Uterus (tissue), 7 donors: ENCODE measurements around the gene YWHAE.

DNA sequence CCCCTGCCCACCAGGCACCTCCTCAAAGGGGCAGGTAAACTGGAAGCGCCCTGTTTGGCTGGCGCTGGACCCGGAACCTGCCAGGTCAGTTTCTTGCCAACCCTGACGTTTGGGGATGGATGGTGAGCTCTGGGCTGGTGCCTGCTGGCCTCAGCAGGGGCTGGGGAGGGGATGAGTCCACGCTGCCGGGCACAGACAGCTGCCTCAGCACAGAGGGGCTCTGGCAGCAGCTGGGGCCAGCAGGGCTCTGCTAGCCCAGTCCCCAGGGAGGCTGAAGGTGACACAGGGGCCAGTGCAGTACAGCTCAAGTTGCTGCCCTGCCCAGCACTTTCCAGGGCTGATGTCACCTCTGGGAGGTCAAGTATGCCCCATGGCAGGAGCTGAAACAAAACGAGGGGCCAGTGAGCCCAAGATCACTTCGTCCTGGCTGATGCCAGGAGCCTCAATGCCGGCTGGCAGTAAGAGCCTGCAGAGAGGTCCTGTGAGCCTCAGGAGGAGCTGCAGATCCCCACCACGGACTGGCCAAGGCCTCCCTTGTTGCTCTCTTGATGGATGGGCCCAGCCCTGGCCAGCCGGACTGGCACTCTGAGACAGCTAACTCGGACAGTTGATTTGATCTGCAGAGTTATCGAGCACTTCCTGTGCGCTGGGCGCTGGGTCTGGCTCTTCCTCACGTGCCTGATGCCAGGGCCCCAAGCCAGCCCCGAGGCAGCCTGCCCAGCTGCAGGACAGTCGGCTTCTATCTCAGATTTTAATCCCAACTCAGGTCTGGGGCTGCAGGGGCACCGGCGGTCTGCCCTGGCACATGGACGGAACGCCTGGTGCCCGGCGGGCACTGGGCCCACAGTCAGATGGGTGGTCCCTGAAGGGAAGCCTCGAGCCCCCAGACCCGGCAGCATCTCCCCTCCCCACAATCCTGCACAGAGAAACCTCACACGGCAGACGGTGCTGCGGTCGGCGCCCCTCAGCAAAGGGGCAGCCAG lies 33.6 kb downstream of the TIMM22 start:
- PRO-cap, 4 experiments: no peak in any of the 4 experiments
- RAMPAGE, long total RNA, 2 experiments: no peak in any of the 2 experiments
- RRBS: 32% methylated on average over 11 of the region's 31 CpGs

DNA sequence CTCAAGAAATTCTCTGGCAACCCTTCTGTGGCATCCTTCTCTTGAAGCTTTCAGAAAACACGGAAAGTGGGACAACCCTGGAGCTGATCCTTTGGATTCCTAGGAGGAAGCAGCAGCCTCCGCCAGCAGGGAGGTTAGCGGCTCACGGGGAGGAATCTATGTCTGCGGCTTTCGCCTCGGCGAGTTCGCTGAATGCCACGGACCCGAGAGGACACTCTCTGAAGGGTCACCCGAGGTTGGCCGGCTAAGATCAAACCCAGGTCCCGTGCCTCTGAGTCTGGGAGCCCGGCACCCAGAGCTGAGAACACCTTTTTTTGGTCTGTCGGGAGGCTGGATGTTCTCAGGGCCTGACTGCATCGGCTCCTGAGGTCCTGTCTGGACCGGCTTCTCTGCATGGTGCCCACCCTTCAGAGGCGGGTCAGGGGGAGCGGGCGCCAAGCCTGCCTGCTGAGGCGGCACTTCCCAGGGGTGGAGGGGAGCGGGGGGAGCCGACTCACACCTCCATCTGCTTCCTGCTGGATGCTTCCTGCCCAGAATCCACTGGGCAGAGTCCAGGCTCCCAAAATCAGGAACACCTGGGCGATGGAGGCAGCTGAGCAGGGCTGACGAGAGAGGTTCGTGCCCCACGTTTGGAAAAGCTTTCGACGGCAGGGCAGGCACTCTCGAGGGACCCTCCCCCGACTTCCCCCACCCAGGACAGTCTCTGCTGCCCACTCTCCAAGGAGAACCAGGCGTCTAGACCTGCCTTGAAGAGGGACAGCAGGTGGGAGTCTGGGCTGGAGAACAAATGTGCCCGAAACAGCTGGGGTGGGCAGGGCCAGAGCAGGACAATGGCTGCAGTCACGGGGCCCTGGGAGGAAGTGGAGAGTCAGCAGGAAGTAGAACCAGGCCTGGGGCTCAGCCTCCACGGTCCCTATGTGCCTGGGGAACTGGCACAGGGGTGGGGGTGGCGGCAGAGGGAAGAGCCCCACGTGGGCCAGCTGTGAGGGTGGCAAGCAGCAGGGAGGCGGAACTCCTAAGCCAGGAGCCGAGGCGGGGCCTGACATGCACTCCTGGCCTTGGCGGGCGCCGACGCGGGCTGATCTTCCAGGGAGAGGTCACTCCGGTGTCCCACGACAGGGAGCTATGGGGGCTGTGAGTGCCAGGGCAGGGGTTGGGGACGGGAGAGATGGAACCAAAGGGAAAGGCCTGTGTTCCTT lies 42.3 kb downstream of the TIMM22 start:
- PRO-cap, 4 experiments: peak in 4 of 4 experiments; most common plus-strand start position 1,023 of the sequence (in 4); most common minus-strand start position 788 of the sequence (in 3)
- RAMPAGE, long total RNA, 2 experiments: no peak in any of the 2 experiments
- RRBS: 52% methylated on average over 3 of the region's 49 CpGs

GRCh38 chr17:1100379-1100907 lies 79.3 kb downstream of the ABR start:
- PRO-cap, 4 experiments: no peak in any of the 4 experiments
- RAMPAGE, long total RNA, 2 experiments: start-site peak on the minus strand in 1 of 2 experiments, at chr17:1100643-1101038 at its widest, 6 reads per replicate
- RRBS: 78% methylated on average over 5 of the region's 17 CpGs

DNA sequence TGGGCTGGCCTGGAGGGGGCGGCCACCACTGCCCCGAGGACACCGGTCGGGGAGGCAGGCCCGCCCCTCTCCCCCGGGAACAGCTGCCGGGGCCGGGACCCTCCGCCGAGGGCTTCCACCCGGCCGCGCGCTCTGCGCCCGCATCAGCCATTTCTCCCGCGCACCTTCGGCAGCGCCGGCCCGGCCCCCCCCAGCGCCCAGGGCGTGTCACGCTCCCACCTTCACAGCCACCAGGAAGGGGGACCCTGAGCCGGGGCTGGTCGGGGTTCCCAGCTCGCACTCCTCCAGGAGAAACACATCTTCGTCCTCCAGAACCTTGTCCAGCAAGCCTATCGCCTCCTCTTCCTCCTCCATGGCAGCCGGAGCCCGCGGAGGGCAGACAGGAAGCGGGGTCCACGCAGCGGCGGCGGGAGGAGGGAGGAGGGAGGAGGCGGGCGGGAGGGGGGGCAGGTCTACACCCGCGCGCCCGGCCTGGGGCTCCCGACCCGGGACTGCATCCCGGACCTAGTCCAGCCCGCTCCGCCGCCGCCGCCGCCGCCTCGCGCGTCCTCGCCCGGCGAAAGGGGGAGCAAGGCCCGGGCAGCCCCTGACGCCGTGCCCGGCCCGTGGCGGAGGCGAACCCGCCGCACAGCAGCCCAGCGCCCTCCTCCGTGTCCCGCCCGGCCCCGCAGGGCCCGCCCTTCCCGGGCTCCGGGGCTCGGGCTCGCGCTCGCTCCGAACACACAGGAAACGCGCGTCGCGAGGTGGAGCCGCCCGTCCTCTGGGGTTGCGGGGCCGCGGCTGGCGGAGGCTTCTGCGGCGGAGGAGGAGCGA lies 70.9 kb downstream of the ABR start:
- PRO-cap, 4 experiments: peak in 4 of 4 experiments; most common plus-strand start position 725 of the sequence (in 4); most common minus-strand start position 762 of the sequence (in 2)
- RAMPAGE, long total RNA, 2 experiments: start-site peak on the minus strand in 1 of 2 experiments, centred at position 306 of the sequence, 55 reads per replicate
- RRBS: 1% methylated on average over 54 of the region's 96 CpGs

DNA sequence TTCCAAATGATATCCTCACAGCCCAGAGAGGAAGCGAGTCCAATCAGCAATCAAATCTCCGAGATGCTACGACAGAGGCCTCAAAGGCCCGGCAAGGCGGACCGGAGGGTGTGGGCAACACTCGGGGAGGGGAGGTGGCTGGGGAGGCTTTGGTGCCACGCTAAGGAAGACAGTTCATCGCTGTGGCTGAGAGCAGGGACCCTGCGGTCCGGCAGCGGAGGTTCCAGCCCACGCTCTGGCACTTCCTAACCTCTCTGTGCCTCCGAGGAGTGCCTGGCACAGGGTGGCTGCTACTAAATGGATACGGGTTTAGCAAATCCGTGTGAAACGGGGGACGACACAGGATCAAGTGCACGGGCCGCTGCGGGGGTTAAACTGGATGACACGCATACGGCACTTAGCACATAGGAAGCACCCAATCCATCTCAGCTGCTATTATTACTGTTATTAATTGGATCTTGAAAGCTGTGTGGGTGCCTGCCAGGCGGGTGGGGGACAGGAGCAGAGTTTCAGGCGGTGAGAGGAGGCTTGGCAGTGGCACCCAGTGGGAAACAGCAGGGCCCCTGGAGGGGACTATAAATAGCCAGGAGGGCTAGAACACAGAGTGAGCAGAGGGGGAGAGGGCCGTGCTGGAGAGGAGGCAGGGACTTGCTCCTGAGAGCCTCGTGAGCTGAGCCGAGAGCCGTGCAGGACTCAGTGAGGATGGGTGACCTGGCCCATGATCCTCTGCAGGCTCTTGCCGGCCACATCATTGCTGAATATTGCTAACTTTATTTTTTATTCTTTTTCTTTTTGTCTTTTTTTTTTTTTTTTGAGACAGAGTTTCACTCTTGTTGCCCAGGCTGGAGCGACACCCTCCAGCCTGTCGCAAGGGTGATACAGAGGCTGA lies 45.0 kb downstream of the ABR start:
- PRO-cap, 4 experiments: no peak in any of the 4 experiments
- RAMPAGE, long total RNA, 2 experiments: no peak in any of the 2 experiments
- RRBS: 44% methylated on average over 4 of the region's 32 CpGs

DNA sequence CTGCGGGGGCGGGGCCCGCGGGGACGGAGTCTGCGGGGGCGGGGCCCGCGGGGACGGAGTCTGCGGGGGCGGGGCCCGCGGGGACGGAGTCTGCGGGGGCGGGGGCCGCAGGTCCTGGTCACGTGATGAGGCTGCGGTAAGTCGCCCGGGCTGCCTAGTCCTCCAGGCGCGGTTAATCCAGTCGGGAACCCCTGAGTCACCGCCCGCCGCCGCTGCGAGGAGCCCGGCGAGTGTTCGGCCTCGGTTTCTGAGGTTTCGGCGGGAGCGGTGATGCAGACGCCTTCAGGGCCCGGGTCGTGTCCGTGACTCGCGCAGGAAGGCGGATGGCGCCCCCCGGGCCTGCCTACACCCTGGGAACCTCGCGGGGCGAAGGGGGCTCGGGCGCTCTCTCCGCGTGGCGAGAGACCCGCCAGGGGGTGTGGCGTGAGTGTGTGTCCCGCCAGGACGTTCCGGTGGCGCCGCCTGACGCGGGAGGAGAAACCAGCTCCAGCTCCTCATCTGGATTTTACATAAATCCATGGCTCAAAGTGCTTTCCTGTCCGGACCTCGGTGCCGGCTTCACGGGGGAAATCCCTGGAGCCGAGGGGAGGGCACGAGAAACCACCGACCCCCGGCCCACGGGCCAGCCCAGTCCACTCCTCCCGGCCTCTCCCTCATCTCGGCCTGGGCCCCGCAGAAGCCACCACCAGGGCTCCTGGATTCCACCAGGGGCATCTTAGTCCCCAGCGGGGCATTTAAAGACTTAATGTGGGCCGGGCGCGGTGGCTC lies 23.8 kb upstream of the ABR start:
- PRO-cap, 4 experiments: peak in 2 of 4 experiments; most common plus-strand start position 118 of the sequence (in 1)
- RAMPAGE, long total RNA, 2 experiments: no peak in any of the 2 experiments
- RRBS: 4% methylated on average over 26 of the region's 79 CpGs

DNA sequence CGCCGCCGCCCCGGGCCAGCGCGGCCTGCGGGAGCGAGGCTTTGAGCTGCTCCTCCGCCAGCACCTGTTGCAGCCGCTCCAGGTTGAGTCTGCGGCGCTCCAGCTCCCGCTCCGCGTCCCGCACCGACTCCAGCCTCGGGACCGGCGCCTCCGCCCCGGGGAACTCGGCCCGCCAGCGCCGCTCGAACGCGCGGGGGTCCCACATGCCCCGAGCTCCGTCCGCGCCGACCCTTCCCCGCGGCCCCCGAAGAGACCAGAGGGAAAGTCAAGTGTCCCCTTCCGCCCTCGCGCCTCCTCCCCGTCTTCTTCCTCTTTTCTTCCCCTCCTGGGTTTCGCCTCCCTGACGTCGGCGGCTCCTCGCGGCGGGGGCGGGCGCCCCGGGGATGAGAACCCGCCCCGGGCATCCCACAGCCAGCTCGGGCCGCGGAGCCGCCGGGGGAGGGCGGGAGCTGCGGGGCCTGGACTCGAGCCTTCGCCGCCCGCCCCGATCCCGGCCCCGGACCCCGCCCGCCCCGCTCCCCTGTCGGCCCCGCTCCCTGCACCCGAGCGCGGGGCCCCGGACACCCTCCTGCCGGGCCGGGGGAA lies 40.7 kb upstream of the BHLHA9 start:
- PRO-cap, 4 experiments: peak in 4 of 4 experiments; most common plus-strand start position 414 of the sequence (in 4); most common minus-strand start position 297 of the sequence (in 4)
- RAMPAGE, long total RNA, 2 experiments: no peak in any of the 2 experiments
- RRBS: 2% methylated on average over 25 of the region's 79 CpGs

GRCh38 chr17:1396638-1397110 lies 3.3 kb downstream of the YWHAE start:
- PRO-cap, 4 experiments: no peak in any of the 4 experiments
- RAMPAGE, long total RNA, 2 experiments: no peak in any of the 2 experiments
- RRBS: 43% methylated on average over 1 of the region's 15 CpGs

- PRO-cap, 4 experiments: peak in 4 of 4 experiments; most common plus-strand start chr17:1399837 (in 1); most common minus-strand start chr17:1399667 (in 2)
- RAMPAGE, long total RNA, 2 experiments: start-site peak on the minus strand in 2 of 2 experiments, at chr17:1400164-1400222 at its widest, 833 to 7,318 reads per replicate
- RRBS: 2% methylated on average over 36 of the region's 79 CpGs
Measured at GRCh38 chr17:1399292-1400243, at the start of gene YWHAE. Gene YWHAE (minus strand): TSS chr17:1400222.

DNA sequence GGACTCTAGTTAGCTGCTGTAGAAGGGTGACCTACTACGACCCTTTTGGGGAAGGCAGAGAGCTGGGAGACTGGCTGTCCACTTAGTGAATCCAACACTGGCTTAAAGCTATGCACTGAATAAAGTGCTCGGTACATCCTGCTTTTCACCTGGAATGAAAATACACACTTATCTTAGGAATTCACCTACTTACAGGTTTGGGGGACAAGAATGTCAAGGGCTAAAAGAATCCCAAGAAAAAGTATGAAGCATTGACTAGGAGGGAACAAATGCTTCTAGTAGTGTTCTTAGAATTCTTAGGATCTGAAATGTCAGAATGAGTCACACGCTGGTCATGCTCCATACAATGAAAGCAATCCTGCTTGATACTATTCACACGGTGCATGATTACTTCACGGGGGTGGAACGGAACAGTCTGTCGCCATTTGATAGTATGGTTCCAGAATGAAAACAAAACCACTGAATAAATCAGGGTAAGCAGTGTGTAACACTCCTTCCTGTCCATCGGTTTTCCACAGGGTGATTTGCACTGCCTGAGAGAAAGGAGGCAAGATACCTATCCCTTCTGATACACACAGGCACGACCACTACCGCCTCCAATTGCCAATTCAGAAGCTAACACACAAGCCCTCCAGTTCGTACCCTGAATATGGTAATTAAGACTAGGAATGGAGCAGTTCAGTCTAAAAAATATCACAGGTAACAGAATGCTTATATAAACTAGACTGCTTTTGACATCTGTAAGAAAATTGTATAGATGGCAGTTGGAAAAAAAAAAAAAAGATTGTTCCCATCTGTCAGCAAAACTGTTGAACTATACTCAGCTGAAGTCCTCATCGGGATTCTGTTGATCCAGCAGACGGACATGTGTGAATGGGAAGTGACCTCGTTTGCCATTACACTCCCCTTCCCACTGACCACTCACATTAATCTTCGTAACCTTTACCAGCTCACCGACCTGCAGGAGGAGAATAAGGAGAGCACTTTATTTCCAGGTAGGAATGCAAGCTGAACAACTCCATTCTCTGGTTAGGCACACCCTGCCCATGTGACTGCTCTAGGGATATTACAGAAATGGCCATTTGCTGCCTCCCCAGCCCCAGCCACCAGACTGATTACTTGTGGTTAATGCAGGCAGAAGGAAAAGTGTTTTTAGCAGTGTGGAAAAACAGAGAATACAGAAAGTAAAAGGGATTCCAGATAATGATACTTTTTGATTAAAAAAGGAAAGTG lies 23.1 kb upstream of the YWHAE start:
- PRO-cap, 4 experiments: peak in 1 of 4 experiments; most common plus-strand start position 377 of the sequence (in 1); most common minus-strand start position 305 of the sequence (in 1)
- RAMPAGE, long total RNA, 2 experiments: no peak in any of the 2 experiments
- RRBS: no CpG with 5 or more reads among the region's 16 CpGs

- PRO-cap, 4 experiments: peak in 4 of 4 experiments; most common plus-strand start chr17:1456458 (in 4)
- RAMPAGE, long total RNA, 2 experiments: no peak in any of the 2 experiments
- RRBS: 4% methylated on average over 10 of the region's 33 CpGs
Measured at GRCh38 chr17:1456370-1456750, 328 bp upstream of the CRK start.

DNA sequence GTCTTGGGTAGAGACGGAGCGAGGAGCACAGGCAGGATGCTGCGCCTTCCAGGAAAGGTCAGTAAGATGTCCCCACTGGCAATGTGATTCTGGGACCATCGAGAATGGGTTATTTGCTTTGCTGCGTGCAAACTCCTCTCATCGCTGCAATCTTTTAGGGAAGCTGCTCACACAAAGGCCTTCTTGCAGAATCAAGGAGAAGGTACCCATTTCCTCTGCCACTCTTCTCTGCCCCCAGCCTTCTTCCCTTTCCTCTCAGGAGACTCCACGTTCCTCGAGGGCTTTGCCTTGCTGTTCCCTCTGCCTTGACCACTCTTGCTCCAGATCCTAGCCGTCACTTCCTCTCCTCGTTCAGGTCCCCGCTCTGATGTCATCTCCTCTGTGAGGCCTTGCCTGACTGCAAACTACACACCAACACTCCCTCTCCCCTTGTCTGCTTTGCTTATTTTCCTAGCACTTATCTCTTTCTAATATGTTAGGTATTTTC lies 5.2 kb upstream of the CRK start:
- PRO-cap, 4 experiments: no peak in any of the 4 experiments
- RAMPAGE, long total RNA, 2 experiments: no peak in any of the 2 experiments
- RRBS: no CpG with 5 or more reads among the region's 11 CpGs

GRCh38 chr17:1474404-1475168 lies 17.9 kb downstream of the MYO1C start:
- PRO-cap, 4 experiments: no peak in any of the 4 experiments
- RAMPAGE, long total RNA, 2 experiments: no peak in any of the 2 experiments
- RRBS: 61% methylated on average over 13 of the region's 30 CpGs

- PRO-cap, 4 experiments: no peak in any of the 4 experiments
- RAMPAGE, long total RNA, 2 experiments: no peak in any of the 2 experiments
- RRBS: no CpG with 5 or more reads among the region's 12 CpGs
Measured at GRCh38 chr17:1513610-1514027, 2.8 kb downstream of the INPP5K start.

DNA sequence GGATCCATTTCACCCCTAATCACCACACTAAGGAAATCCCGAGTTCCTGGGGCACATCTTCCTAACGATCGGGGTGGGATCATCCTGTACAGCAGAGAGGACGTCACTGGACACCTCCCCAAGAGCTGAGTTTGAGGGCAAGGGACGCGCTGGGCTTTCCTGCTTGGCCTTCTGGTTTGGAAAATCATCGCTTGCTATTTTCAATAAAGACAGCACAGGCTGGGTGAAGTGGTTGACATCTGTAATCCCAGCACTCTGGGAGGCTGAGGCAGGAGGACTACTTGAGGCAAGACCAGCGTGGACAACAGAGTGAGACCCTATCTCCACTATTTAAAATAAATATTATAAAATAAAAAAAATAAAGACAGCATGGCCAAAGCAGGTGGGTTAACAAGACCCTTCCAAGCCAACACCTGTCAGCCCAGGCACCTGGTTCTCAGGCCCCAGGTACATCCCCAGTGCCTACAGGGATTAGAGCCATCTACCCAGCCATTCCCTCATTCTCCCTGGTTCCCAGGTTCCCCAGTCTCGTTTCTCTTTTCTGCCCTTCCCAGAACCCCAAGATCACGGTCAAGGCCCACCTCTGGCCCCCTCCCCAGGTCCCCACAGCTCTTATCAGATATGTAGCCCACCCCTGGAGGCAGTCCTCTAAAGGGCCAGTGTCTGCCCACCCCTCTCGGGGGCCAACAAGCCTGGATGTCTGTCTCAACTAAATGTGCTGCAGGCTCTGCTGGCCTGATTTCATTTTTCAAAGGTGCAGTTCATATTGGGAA lies 5.8 kb downstream of the PITPNA start:
- PRO-cap, 4 experiments: no peak in any of the 4 experiments
- RAMPAGE, long total RNA, 2 experiments: no peak in any of the 2 experiments
- RRBS: no CpG with 5 or more reads among the region's 11 CpGs

- PRO-cap, 4 experiments: no peak in any of the 4 experiments
- RAMPAGE, long total RNA, 2 experiments: no peak in any of the 2 experiments
- RRBS: no CpG with 5 or more reads among the region's 20 CpGs
Measured at GRCh38 chr17:1620720-1621641, 7.7 kb downstream of the SLC43A2 start.

DNA sequence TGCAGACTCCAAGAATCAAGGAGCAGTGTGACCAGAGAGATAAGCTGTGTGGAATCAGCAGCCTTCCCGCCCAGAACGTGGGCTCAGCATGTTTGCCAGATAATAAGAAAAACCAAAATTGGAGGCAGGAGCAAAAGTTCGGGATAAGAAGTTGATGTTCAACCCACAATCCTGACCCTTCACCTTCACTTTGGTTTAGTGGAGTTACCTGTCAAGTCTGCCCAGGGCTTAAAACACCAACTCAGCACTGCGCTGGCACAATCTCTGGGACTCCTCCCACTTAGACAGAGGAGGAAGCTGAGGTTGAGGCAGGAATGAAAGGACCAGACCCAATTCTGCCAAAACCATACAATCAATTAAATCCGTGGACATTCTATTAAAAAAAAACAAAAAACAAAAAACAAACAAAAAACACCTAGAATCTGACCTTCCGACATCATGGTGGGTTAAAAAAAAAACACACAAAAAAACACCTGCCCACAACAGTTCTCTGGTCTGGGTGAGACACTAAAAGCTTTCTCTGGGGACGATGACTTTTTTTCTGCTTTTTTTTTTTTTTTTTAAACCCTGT lies 2.9 kb downstream of the SLC43A2 start:
- PRO-cap, 4 experiments: no peak in any of the 4 experiments
- RAMPAGE, long total RNA, 2 experiments: no peak in any of the 2 experiments
- RRBS: no CpG with 5 or more reads among the region's 7 CpGs

- PRO-cap, 4 experiments: no peak in any of the 4 experiments
- RAMPAGE, long total RNA, 2 experiments: no peak in any of the 2 experiments
- RRBS: no CpG with 5 or more reads among the region's 13 CpGs
Measured at GRCh38 chr17:1680349-1681319, 4.0 kb downstream of the PRPF8 start.

DNA sequence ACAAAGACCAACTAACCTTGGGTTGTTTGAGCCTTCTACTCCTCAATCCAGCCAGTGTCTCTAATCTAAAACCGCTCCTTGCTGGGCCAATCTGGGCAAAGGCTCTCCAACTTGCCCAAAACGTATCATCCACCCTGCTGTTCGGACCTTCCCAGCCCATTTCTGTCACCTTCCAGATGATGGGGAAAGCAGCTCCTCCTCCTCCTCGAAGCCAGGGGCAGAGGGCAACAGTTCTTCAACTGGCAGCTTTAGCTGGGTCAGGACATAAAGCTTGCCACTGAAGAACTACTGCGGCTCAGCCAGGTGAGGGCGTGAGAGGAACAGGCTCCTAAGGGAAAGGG lies 3.5 kb upstream of the TLCD2 start:
- PRO-cap, 4 experiments: no peak in any of the 4 experiments
- RAMPAGE, long total RNA, 2 experiments: no peak in any of the 2 experiments
- RRBS: no CpG with 5 or more reads among the region's 6 CpGs

GRCh38 chr17:1730669-1731370 lies 6.3 kb downstream of the WDR81 start:
- PRO-cap, 4 experiments: peak in 4 of 4 experiments; most common plus-strand start chr17:1731179 (in 2); most common minus-strand start chr17:1731102 (in 4)
- RAMPAGE, long total RNA, 2 experiments: start-site peak on the plus strand in 1 of 2 experiments, at chr17:1730462-1731187 at its widest, 50 reads per replicate
- RRBS: 18% methylated on average over 8 of the region's 34 CpGs